ENCODE results near the gene IGSF22.

- RAMPAGE, long total RNA: no peak
- RRBS, 2 experiments: no CpG with 5 or more reads among the region's 5 CpGs
CAGE:
- cytosol, long polyA minus RNA: no peak
- cytosol, long polyA plus RNA: no peak
- long polyA plus RNA: no peak
- nucleolus, long total RNA: no peak
- nucleus, long polyA plus RNA: no peak
- nucleus, long total RNA: no peak
Observed at GRCh38 chr11:16992958-16994036, 20.9 kb downstream of the PLEKHA7 start.

- RAMPAGE, long total RNA: no peak
- RRBS, 2 experiments: no CpG with 5 or more reads among the region's 5 CpGs
CAGE:
- cytosol, long polyA minus RNA: no peak
- cytosol, long polyA plus RNA: no peak
- long polyA plus RNA: no peak
- nucleolus, long total RNA: no peak
- nucleus, long polyA plus RNA: no peak
- nucleus, long total RNA: no peak
Observed at GRCh38 chr11:17073474-17074547, 3.7 kb downstream of the RPS13 start.

DNA sequence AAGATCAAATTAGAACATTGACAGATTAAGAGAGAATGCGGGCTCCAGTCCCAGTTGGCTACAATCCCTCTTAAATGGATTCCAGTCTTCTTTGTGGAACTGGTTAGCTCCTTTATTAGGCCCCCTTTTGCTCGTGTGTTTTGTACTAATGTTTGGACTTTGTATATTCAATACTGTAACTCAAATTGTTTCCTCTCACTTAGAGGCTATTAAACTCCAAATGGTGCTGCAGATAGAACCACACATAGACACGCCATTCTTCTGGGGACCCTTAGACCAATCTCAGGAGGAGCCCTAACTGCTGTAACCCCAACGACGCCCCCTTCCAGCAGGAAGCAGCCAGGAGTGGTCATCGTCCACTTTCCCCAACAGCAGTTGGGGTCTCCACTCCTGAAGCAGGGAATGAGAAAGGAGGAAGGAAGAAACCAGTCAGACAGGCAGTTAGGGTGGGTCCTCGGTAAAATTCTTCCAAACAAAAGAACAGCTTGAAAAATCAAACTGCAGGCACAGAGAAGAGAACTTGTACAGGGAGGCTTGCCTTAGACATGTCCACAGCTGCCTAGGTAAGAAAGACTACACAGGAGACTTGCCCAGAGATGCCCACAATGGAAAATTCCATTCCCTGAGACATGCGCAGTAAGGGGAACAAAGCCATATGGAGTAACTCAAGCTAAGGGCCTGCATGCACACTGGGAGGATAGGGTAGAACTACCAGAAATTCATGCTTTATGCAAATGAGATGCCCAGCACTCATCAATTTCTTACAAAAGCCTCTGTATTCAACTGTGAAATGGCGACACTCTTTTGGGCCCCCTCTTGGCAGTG, 10.0 kb downstream of the KCNJ11 start:
- RAMPAGE, long total RNA: no peak
- RRBS, 2 experiments: no CpG with 5 or more reads among the region's 9 CpGs
CAGE:
- cytosol, long polyA minus RNA: no peak
- cytosol, long polyA plus RNA: no peak
- long polyA plus RNA: no peak
- nucleolus, long total RNA: no peak
- nucleus, long polyA plus RNA: no peak
- nucleus, long total RNA: no peak

DNA sequence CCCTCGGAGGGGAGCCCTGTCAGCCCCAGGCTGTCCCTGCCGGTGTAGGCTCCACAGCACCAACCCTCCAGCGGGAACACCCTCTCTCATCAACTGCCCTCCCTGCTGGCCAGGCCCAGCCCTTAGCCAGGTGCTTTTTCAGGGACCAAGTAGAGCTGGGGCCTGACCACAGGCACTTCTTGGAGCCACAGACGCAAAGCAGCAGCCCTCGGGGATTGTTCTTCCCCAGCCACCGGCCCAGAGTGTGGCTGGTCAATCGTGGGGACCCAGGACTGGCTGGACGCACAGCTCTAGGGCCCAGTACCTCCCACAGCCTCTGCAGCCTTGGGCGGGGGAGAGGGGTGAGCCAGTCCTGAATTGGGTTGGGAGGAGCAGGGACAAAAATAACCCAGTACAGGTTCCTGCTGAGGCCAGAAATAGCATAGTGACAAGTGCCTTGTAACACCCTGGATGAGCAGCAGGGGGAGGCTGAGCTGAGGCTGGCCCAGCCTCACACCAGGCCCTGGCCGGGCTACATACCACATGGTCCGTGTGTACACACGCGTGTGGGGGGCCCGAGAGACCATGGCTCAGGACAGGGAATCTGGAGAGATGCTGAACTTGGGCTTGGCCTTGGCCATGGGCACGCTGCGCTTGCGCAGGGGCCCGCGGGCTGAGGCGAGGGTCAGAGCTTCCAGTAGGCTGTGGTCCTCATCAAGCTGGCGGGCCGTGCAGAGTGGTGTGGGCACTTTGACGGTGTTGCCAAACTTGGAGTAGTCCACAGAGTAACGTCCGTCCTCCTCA, 1.9 kb downstream of the KCNJ11 start:
- RAMPAGE, long total RNA: no peak
- RRBS, 2 experiments: 28 to 77% methylated on average over 2 to 4 of the region's 25 CpGs
CAGE:
- cytosol, long polyA minus RNA: no peak
- cytosol, long polyA plus RNA: no peak
- long polyA plus RNA: no peak
- nucleolus, long total RNA: no peak
- nucleus, long polyA plus RNA: no peak
- nucleus, long total RNA: no peak

GRCh38 chr11:17388978-17389905, 783 bp upstream of the KCNJ11 start:
- RAMPAGE, long total RNA: no peak
- RRBS, 2 experiments: 1 to 5% methylated on average over 34 to 39 of the region's 89 CpGs
CAGE:
- cytosol, long polyA minus RNA: no peak
- cytosol, long polyA plus RNA: no peak
- long polyA plus RNA: no peak
- nucleolus, long total RNA: no peak
- nucleus, long polyA plus RNA: no peak
- nucleus, long total RNA: no peak

DNA sequence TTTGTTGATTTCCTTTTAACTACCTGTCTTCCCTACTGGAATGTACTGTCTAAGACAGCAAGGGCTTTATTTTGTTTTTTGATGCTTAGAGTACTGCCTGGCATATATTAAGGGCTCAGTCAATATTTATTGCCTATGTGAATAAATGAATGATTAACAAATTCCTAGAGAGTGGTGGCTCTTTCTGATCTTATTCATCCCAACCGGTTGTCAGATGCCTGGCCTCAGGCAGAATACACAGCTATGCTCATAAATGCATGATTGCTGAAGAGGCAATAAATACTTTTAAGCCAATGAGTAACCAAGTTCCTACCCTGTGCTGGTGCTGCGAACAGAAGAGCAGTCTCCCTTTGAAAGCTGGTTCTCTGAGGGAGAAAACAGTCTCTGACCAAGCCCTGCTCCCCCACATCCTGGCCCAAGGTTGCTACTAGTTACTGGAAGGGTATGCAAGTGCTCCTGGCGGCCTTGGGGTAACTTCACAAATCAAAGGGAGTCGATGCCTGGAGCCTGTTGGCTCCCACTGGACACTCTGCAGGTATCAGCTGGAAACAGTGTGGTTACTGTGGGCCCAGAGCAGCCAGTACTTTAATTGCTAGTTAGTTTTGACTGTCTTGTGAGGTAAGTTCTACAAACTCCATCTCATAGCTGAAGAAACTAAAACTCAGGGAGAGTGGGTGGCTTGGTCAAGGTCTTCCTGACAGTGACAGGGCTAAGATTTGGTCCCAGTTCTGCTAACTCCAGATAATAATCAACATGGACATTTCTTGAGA, 2.8 kb downstream of the USH1C start:
- RAMPAGE, long total RNA: no peak
- RRBS, 2 experiments: no CpG with 5 or more reads among the region's 4 CpGs
CAGE:
- cytosol, long polyA minus RNA: no peak
- cytosol, long polyA plus RNA: no peak
- long polyA plus RNA: no peak
- nucleolus, long total RNA: no peak
- nucleus, long polyA plus RNA: no peak
- nucleus, long total RNA: no peak

DNA sequence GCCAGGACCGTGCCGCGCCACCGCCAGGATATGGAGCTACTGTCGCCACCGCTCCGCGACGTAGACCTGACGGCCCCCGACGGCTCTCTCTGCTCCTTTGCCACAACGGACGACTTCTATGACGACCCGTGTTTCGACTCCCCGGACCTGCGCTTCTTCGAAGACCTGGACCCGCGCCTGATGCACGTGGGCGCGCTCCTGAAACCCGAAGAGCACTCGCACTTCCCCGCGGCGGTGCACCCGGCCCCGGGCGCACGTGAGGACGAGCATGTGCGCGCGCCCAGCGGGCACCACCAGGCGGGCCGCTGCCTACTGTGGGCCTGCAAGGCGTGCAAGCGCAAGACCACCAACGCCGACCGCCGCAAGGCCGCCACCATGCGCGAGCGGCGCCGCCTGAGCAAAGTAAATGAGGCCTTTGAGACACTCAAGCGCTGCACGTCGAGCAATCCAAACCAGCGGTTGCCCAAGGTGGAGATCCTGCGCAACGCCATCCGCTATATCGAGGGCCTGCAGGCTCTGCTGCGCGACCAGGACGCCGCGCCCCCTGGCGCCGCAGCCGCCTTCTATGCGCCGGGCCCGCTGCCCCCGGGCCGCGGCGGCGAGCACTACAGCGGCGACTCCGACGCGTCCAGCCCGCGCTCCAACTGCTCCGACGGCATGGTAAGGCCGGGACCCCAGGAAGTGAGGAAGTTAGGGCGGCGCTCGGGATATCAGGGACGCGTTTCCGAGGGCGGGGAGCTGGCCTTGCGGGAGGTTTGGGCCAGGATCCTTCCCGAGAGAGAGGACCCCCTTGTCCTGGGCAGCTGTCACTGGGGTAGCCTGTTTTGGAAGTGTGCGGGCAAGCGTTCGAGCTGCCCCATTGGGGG, 615 bp downstream of the MYOD1 start:
- RAMPAGE, long total RNA: no peak
- RRBS, 2 experiments: 10 to 59% methylated on average over 13 to 23 of the region's 99 CpGs
CAGE:
- cytosol, long polyA minus RNA: no peak
- cytosol, long polyA plus RNA: no peak
- long polyA plus RNA: no peak
- nucleolus, long total RNA: no peak
- nucleus, long polyA plus RNA: no peak
- nucleus, long total RNA: no peak

GRCh38 chr11:18246342-18246745, 2.1 kb downstream of the SAA2 start:
- RAMPAGE, long total RNA: no peak
- RRBS, 2 experiments: no CpG with 5 or more reads among the region's 7 CpGs
CAGE:
- cytosol, long polyA minus RNA: no peak
- cytosol, long polyA plus RNA: no peak
- long polyA plus RNA: no peak
- nucleolus, long total RNA: no peak
- nucleus, long polyA plus RNA: no peak
- nucleus, long total RNA: no peak

- RAMPAGE, long total RNA: no peak
- RRBS, 2 experiments: no CpG with 5 or more reads among the region's 7 CpGs
CAGE:
- cytosol, long polyA minus RNA: no peak
- cytosol, long polyA plus RNA: no peak
- long polyA plus RNA: no peak
- nucleolus, long total RNA: no peak
- nucleus, long polyA plus RNA: no peak
- nucleus, long total RNA: no peak
Observed at GRCh38 chr11:18269583-18270056, 3.6 kb downstream of the SAA1 start.

DNA sequence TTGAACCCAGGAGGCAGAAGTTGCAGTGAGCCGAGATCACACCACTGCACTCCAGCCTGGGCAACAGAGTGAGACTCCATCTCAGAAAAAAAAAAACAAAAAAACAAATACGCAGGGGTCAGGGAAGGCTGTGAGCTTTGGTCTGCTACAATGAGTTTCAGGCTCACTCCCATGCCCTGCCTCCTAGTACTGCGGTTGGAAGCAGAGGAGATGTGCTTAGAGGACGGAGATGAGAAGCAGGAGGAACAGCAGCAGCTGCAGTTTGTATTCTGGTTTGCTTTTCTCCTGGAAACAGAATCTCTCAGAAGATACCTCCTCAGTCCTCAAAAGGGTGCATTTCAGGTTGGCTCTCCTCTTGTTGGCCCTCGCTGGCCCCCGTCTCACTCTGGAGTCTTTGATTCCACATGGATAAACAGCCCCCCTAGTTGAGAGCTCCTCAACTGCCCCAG, 11.7 kb upstream of the LDHA start:
- RAMPAGE, long total RNA: no peak
- RRBS, 2 experiments: no CpG with 5 or more reads among the region's 6 CpGs
CAGE:
- cytosol, long polyA minus RNA: no peak
- cytosol, long polyA plus RNA: no peak
- long polyA plus RNA: no peak
- nucleolus, long total RNA: no peak
- nucleus, long polyA plus RNA: no peak
- nucleus, long total RNA: no peak

DNA sequence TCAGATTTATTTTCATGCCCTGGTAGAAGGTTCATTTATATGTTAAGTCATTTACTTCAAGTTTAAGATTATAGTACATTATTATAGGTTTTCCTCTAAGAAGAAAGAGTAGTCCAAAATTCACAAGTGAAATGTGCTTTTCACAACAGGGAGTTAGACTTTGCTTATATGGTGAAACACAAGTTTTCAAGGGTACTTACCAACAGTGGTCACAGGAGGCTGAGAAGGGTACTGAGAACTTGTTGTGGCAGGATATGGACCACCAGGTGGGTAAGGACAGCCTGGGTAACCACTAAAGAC, 24.5 kb downstream of the TSG101 start:
- RAMPAGE, long total RNA: no peak
CAGE:
- cytosol, long polyA minus RNA: no peak
- cytosol, long polyA plus RNA: no peak
- long polyA plus RNA: no peak
- nucleolus, long total RNA: no peak
- nucleus, long polyA plus RNA: no peak
- nucleus, long total RNA: no peak

- RAMPAGE, long total RNA: no peak
- RRBS, 2 experiments: no CpG with 5 or more reads among the region's 3 CpGs
CAGE:
- cytosol, long polyA minus RNA: no peak
- cytosol, long polyA plus RNA: no peak
- long polyA plus RNA: no peak
- nucleolus, long total RNA: no peak
- nucleus, long polyA plus RNA: no peak
- nucleus, long total RNA: no peak
Observed at GRCh38 chr11:18704376-18704732, 5.8 kb downstream of the TMEM86A start.

- RAMPAGE, long total RNA: no peak
- RRBS, 2 experiments: no CpG with 5 or more reads among the region's 7 CpGs
CAGE:
- cytosol, long polyA minus RNA: no peak
- cytosol, long polyA plus RNA: no peak
- long polyA plus RNA: no peak
- nucleolus, long total RNA: no peak
- nucleus, long polyA plus RNA: no peak
- nucleus, long total RNA: no peak
Observed at GRCh38 chr11:18725946-18726521, at the start of gene IGSF22. IGSF22 (minus strand) TSS chr11:18726188.

DNA sequence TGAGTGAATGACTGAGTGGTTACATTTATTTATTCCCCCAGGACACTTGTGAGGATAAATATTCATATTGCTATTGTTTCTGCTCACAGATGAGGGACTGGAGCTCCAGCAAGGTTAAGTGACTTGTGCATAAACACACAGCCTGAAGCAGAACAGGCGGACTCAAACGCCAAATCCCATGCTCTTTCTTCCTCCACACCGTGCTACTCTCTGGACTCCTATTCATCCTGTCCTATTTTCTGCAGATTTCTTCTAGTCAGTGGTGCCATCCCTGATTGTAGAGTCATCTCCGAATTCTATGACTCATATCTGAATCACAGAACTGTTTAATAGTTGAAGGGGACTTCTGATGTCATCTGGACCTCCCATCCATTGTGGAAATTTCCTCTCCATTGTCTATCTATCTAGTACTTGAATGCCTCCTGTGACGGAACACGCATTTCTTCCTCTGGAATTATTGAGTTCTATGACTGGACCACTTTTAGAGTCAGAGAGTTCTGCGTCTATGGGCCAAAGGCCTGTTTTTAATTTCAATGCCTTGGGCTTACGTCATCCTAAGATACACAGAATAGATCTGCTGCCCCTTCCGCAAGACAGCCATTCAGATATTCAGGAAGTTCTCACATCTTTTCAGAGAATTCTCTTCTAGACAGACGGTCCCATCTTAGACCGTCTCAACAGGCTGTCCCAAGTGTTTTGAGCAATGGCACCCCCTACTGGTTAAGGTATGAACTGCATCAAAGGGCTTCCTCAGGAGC, 27.7 kb downstream of the PTPN5 start:
- RAMPAGE, long total RNA: no peak
- RRBS, 2 experiments: no CpG with 5 or more reads among the region's 11 CpGs
CAGE:
- cytosol, long polyA minus RNA: no peak
- cytosol, long polyA plus RNA: no peak
- long polyA plus RNA: no peak
- nucleolus, long total RNA: no peak
- nucleus, long polyA plus RNA: no peak
- nucleus, long total RNA: no peak

GRCh38 chr11:19184929-19185520, 16.8 kb downstream of the CSRP3 start:
- RAMPAGE, long total RNA: no peak
- RRBS, 2 experiments: no CpG with 5 or more reads among the region's 4 CpGs
CAGE:
- cytosol, long polyA minus RNA: no peak
- cytosol, long polyA plus RNA: no peak
- long polyA plus RNA: no peak
- nucleolus, long total RNA: no peak
- nucleus, long polyA plus RNA: no peak
- nucleus, long total RNA: no peak

- RAMPAGE, long total RNA: no peak
- RRBS, 2 experiments: no CpG with 5 or more reads among the region's 5 CpGs
CAGE:
- cytosol, long polyA minus RNA: no peak
- cytosol, long polyA plus RNA: no peak
- long polyA plus RNA: no peak
- nucleolus, long total RNA: no peak
- nucleus, long polyA plus RNA: no peak
- nucleus, long total RNA: no peak
Observed at GRCh38 chr11:19200269-19200888, 1.4 kb downstream of the CSRP3 start.

GRCh38 chr11:19345499-19346128, 104.9 kb upstream of the E2F8 start:
- RAMPAGE, long total RNA: no peak
- RRBS, 2 experiments: 3 to 6% methylated on average over 23 of the region's 44 CpGs
CAGE:
- cytosol, long polyA minus RNA: no peak
- cytosol, long polyA plus RNA: no peak
- long polyA plus RNA: no peak
- nucleolus, long total RNA: no peak
- nucleus, long polyA plus RNA: no peak
- nucleus, long total RNA: no peak

- RAMPAGE, long total RNA: no peak
- RRBS, 2 experiments: no CpG with 5 or more reads among the region's 15 CpGs
CAGE:
- cytosol, long polyA minus RNA: no peak
- cytosol, long polyA plus RNA: no peak
- long polyA plus RNA: no peak
- nucleolus, long total RNA: no peak
- nucleus, long polyA plus RNA: no peak
- nucleus, long total RNA: no peak
Observed at GRCh38 chr11:19419050-19420221, 178.7 kb upstream of the E2F8 start.

- RAMPAGE, long total RNA: no peak
- RRBS, 2 experiments: no CpG with 5 or more reads among the region's 7 CpGs
CAGE:
- cytosol, long polyA minus RNA: no peak
- cytosol, long polyA plus RNA: no peak
- long polyA plus RNA: no peak
- nucleolus, long total RNA: no peak
- nucleus, long polyA plus RNA: no peak
- nucleus, long total RNA: no peak
Observed at GRCh38 chr11:19453939-19454392, 213.2 kb upstream of the E2F8 start.

GRCh38 chr11:19510199-19510834, 202.3 kb upstream of the NAV2 start:
- RAMPAGE, long total RNA: no peak
- RRBS, 2 experiments: no CpG with 5 or more reads among the region's 7 CpGs
CAGE:
- cytosol, long polyA minus RNA: no peak
- cytosol, long polyA plus RNA: no peak
- long polyA plus RNA: no peak
- nucleolus, long total RNA: no peak
- nucleus, long polyA plus RNA: no peak
- nucleus, long total RNA: no peak

Measured in GM12878 (cell line).